GM12892 (cell line): Measurements from ENCODE around the genes VSTM2B and NUDT19.

GRCh38 chr19:28884765-28885348 is 328.1 kb downstream of the UQCRFS1 start:
- RRBS = no CpG with 5 or more reads among the region's 10 CpGs

GRCh38 chr19:29001358-29001751 is 211.6 kb downstream of the UQCRFS1 start:
- RRBS = no CpG with 5 or more reads among the region's 6 CpGs

- RRBS = no CpG with 5 or more reads among the region's 6 CpGs
Observed at GRCh38 chr19:29205752-29206958, 6.8 kb downstream of the UQCRFS1 start.

- RRBS = 31% methylated on average over 11 of the region's 75 CpGs
Observed at GRCh38 chr19:29524784-29525674, 765 bp upstream of the VSTM2B start.

GRCh38 chr19:29525884-29526348 is at the start of gene VSTM2B:
TSS of gene VSTM2B (plus strand) at chr19:29525994.
- RRBS = no CpG with 5 or more reads among the region's 52 CpGs

GRCh38 chr19:29623707-29624321 is 17.7 kb downstream of the POP4 start:
- RRBS = no CpG with 5 or more reads among the region's 14 CpGs

DNA sequence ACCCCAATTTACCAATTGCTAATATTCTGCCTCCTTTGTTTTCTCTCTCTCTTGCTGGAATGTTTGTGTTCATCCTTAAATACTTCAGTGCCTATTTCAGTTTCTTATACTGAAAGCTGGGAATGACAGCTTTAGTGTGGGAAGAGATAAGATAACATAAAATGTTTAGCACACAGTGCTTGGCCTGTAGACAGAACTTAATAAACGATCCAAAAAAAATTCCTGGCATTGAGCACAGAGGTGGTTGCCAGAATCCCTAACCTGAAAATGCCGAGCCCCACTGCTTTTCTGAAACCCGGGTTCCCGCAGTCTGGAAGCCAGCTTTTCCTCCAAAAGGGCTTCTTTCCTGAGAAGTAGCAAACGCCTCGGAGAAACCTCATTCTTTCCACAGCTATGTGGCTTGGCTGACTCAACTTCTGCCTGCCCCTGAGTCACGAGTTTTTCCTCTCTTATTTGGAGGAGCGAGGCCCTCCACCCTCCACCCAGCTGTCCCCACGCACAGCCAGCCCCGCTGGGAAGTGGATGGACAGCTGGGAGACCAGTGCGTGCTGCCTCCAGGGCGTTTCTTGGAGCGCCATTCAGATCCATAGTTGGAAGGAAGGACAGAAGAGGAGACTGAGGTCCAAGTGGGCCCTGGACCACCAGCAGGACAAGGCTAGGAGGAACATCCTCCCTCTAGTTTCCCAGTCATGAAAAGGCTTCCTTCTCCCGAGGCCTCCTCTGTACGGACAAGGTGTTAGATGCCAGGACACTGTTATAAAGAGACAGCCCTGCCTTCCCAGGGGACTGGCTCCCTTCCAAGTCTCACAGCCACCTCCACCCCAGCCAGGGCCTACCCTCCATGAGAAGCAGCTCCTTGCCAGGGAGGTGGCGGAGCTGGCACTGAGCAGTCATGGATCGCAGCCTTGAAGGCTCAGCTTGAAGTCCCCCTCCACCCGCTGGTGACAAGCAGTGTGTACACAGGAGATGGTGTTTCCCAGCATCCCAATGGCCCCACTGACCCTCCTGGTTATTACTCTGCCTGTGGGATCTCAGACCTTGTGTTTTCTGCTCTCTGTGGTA is 2.6 kb upstream of the PLEKHF1 start:
- RRBS = no CpG with 5 or more reads among the region's 18 CpGs

- RRBS = no CpG with 5 or more reads among the region's 5 CpGs
Observed at GRCh38 chr19:29709205-29709483, 5.9 kb downstream of the C19orf12 start.

- RRBS = no CpG with 5 or more reads among the region's 7 CpGs
Observed at GRCh38 chr19:30010906-30011419, 68.9 kb downstream of the URI1 start.

DNA sequence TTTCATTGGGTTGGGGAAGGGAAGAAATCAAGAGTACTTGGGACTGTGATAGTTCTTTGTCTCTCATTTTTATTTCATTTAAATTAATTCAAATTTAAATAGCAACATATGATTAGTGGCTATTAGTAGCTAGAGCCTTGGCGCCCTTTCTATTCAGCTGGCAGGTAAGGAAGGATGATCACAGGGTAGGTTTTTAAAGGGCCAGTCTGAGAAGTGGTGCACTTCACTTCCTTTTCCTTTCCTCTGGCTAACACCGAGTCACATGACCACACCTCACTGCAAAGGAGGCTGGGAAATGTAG is 128.8 kb downstream of the TSHZ3 start:
- RRBS = no CpG with 5 or more reads among the region's 2 CpGs

DNA sequence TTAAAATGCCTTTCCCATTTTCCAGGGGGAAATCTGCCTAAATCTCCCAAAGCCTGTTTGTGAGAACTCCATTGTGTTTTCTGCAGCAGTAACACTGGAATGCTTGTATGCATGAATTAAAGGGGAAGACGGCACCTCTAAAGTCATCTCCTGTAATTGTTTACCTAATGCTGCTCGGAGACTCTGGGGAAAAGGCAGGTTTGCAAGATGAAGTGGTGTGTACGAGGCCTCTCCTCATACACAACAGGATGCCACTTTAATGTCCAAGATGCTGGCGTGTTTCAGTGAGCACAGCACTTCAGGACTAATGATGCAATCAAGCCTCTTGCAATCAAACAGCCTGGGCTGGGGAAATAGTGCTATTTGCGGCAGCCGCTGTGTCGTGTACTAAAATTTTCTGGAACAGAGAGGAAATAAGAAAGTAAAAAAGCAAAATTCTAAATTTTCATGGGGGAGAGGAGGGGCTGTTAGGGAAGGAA is 33.0 kb downstream of the TSHZ3 start:
- RRBS = no CpG with 5 or more reads among the region's 7 CpGs

DNA sequence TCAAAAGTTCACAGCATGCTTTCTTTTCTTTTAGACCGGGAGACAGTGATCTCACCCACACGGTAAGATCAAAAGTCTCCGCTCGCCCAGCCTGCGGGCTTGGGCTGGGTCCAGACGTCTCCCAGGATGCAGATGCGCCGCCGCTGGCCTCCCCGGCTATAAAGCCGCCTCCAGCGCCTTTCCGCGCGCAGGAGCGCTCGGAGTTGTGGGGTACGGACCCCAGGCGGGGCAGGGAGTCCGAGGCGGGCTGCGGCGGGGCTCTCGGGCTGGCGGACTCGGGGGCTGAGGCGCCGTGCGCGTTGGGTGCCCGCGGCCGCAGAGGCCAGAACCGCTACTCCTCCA is 2.0 kb upstream of the TSHZ3 start:
- RRBS = no CpG with 5 or more reads among the region's 34 CpGs

- RRBS = no CpG with 5 or more reads among the region's 20 CpGs
Observed at GRCh38 chr19:31354786-31355487, 5.7 kb upstream of the TSHZ3 start.

DNA sequence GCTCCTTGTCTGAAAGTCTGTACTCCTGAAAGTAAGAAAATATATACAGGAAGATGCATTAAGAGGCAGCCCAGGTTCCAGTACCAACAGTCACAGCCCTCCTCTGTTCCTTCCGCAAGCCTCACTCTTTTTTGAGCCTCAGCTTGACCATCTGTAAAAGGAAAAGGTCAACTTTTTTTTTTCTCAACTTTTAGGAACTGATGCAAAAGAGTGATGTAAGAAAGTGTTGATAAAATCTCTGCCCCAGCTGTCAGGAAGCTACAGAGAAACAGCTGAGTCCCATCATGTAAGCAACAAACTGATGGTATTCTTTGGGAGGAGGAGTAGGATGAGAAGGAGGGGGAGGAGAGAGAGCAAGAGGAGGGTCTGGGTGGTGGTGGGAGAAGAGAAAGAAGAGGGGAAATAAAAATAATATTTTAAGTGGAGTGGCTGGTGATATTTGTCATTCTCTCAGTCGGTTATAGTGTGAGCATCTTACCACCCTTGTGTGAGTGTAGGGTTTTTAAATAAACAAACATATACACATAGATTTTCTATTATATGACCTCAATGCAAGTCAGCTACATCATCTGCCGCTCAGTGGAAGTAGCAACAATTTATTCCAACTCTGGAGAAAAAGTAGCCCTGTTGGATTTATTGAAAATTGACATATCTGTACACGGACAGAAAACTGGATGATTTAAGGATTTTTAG is 234.0 kb upstream of the TSHZ3 start:
- RRBS = no CpG with 5 or more reads among the region's 4 CpGs

DNA sequence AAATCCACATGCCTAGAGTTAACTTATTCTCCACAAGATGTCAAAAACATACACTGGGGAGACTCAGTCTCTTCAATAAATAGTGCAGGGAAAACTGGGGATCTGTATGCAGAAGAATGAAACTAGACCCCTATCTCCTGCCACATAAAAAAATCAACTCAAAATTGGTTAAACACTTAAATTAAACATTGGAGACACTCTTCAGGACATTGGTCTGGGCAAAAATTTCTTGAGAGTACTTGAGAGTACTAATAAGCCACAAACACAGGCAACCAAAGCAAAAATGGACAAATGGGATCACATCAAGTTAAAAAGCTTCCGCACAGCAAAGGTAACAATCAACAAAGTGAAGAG is 485.9 kb upstream of the TSHZ3 start:
- RRBS = no CpG with 5 or more reads among the region's 1 CpG

DNA sequence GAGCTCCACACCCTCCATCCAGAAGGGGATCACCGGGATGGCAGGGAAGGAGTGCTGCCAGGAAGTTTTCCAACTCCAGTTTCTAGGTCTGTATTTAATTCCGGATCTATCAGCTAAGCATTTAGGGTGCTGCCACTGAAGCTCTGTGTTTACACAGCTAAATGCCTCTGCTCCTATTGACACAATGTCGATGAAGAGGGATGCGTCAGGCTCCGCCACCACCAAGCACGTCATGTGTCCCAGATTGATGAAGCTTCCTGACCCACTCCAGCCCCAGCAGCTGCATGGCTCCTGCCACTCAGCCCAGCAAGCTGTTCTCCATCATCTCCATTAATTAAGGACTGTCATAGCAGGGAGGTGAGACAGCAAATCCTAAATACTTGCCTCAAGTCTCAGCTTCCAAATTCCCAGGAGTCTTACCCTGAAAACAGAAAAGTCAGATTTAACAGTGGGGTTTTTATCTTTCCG is 435.2 kb upstream of the ZNF507 start:
- RRBS = no CpG with 5 or more reads among the region's 7 CpGs

- RRBS = no CpG with 5 or more reads among the region's 6 CpGs
Observed at GRCh38 chr19:32318800-32319383, 26.5 kb upstream of the ZNF507 start.

- RRBS = no CpG with 5 or more reads among the region's 18 CpGs
Observed at GRCh38 chr19:32652841-32653727, 21.9 kb downstream of the ANKRD27 start.

DNA sequence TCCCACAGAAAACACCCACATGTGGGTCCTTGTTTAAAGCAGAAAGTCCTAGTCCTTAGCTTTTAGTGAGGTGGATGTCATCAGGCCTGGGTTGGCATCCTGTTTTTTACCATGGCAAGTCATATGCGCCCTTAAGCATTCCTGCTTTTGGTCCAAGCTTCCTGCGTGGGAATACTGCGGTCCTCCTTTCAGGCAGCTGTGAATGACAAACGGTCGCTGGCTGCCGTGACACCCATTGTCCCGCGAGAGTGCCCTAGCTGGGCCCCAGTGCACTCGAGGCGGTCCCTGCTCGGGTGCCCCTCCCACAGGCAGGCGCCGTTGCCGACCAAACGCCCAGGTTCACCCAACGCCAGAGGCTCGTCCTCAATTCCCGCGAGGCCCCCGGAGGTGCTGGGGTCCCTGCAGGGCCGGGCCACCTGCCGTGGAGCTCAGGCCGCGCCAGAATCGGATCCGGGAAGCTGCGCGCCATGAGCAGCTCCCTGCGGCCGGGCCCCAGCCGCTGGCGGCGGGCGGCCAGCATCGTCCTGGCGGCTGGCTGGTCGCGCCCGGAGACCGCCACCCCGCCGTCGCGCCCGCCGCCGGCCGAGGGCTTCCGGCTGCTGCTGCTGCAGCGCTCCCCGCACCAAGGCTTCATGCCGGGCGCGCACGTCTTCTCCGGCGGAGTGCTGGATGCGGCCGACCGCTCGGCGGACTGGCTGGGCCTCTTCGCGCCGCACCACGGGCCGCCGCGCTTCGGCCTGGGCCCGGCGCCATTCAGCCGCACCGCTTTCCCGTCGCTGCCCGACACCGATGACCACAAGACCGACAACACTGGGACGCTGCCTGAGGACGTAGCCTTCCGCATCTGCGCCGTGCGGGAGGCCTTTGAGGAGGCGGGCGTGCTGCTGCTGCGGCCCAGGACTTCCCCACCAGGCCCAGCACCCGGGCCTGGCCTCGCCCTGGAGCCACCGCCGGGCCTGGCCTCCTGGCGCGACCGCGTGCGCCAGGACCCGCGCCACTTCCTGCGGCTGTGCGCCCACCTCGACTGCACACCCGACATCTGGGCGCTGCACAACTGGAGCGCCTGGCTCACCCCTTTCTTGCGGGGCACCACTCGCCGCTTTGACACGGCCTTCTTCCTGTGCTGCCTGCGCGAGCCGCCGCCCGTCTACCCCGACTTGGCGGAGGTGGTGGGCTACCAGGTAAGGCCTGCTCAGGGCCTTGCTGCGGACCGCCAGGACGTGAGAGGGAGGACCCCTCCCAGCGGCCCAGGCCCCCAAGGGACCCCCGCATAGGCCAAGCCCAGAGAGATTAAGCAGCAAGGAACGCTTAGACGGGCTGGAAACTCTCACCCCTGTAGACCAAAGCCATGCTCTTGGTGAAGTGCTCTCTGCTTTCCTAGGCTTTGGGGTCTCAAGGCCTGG is at the start of gene NUDT19:
Gene NUDT19, plus strand, starts transcription at position 328 of the 1,403 bp plus-strand sequence.
- RRBS = under 1% methylated on average over 27 of the region's 123 CpGs

- RRBS = no CpG with 5 or more reads among the region's 15 CpGs
Observed at GRCh38 chr19:32959759-32960326, 11.9 kb downstream of the CEP89 start.